Measurements from ENCODE around the genes WNT11, B3GNT6 and GDPD4.

DNA sequence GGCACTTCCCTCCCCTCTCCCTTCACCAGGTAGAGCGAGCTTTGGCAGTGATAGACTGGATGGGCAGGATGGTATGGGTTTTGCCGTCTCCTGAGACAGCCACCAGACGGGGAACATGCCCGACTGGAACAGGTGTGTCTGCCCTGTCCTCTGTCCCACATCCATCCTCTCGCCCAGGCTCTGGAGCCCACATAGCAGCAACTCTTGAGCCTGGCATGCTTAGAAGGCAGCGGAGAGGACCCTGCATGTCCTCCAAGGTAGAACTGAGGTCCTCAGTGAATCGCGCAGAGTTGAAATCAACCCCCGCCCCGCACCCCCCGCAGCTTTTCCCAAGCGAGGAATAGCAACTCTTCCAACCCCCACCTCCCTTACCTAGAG lies 788 bp downstream of the DGAT2 start:
- PRO-cap = no peak

DNA sequence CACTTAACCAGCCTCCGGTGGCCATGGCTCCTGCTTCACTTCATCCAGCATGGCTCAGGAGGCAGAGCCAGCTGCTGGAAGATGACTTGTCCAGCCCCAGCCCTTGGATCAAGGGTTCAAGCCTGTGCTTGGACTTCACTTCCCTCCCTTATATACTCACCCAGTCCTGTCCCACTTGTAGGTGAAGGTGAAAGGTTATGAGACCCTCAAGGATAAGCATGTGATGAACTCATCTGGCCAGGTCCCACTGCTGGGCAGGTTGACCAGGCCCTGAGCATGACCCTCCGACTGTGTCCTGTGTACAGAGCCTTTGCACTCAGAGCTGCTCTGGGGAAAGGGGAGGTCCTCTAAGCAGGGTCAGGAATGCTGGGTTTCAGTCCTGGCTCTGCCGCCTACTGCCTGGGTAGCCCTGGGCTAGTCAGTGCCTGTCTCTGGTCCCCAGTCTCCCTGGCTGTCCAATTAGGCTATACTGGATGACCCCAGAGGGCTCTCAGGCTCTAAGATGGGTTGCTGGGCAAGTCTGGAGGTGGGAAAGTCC lies 14.0 kb downstream of the DGAT2 start:
- PRO-cap = no peak

DNA sequence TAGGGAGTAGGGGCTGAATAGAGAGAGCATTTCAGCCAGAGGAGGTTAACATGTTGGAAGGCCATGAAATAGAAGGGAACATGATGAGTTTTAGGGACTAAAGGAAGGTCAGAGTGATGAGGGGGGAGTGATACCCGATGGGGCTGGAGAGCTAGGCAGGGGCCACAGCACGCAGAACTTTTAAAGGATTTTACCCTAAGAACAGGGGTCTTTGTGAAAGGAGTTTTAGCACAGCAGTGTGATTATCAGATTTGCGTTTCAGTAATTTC lies 74.9 kb downstream of the UVRAG start:
- PRO-cap = no peak

- PRO-cap = no peak
Measured at GRCh38 chr11:76070970-76071577, 135.2 kb downstream of the WNT11 start.

- PRO-cap = no peak
Measured at GRCh38 chr11:76206076-76206956, at the start of gene WNT11. Gene WNT11 (minus strand): TSS chr11:76206502.

- PRO-cap = unidirectional peak, minus-strand start at chr11:76630358; unidirectional peak, minus-strand start at chr11:76630431
Measured at GRCh38 chr11:76629970-76630816, 40.4 kb downstream of the LRRC32 start.

DNA sequence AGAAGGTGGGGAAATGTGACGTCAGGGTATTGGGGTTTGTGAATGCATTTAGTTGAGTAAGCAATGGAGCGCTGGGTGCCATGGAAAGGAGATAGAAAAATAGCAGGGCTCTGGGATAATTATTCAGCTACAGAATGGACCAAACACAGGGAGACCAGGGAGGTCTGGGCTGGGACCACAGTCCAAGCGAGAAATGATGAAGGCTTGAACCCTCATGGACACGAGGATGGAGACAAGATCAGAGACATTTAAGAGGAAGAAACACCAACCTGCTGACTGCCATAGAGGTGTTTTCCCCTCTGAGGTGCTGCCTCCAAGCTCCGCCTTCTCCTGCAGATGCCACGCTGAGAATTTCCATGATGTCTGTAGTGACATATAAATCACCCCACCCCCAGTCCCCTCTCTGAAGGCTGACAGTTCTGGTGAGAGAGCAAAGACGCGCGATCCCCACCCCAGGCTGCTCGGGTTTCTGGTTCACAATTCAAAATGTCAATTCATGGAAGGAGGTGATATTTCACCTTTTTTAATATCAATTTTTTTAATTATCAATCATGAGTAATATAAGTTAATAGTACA lies 28.3 kb downstream of the LRRC32 start:
- PRO-cap = no peak

DNA sequence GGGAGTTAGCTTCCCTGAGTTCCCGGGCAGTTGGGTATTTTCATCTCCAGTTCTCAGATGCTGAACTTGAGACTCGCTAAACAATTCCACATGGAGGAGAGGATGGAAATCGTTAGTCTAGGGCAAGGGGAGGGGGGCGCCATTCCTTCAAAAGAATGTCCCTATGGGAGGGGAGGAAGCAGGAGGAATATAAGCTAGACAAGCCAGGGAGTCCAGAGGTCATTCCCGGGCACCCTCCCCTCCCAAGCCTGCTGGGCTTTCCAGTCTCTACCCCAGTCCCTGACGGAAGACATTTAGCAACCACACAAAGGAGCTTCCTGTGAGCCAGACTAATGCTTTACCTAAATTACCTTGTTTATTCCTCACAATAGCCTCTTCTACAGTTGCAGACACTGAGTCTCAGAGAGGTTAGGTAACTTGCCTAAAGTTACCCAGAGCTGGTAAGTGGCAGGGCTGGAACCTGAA lies 2.0 kb upstream of the TSKU start:
- PRO-cap = no peak

GRCh38 chr11:76781607-76781733 lies 1.7 kb upstream of the TSKU start:
- PRO-cap = no peak

DNA sequence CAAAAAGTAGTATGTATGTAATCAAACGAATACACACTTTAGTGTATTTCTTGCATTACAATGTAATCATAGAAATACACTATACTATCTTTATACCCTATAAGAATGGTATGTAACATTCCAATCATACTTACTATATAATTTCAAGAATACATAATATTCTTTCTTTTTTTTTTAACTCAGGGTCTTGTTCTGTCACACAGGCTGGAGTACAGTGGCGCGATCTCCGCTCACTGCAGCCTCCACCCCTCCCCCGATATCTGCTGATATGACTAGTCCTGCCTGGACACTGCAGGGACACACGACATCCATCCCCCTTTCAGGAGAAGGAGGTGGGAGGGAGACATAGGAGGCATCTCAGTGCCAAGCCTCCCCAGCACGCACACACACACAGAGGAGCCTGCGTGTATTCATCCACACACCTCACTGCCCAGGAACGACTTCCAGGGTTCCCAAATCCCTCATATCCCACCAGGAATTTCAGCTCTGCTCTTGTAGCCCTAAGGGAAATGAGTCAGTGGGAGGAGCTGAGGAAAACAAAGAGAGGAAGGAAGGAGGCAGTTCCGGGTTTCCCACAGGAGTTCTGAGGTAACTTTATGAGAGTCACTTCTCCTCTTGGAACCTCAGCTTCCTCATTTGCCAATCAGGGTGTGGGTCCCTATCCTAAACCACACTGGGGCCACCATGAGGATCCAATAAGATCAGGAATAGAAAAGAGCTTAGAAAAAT lies 37.3 kb upstream of the ACER3 start:
- PRO-cap = bidirectional peak, plus-strand start at position 635 of the sequence, minus-strand start at position 428 of the sequence

DNA sequence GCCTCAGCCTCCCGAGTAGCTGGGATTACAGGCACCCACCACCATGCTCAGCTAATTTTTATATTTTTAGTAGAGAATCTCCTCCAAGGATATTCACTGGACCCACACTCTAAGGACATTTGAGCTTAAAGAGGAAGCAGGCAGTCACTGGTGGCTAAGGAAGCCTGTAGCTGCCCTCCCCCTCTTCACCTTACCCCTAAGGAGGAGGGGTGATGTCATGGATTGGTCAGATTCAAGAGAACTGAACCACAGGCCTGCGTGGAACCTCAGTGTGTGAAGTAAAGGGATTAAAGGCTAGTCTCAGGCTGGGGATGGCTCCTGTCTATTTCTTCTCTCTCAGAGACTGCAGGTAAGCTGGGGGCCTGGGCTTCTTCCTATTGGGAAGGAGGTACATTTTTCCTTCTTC lies at the start of gene B3GNT6:
Gene B3GNT6 (plus strand): TSS at position 269 of the 406 bp plus-strand sequence.
- PRO-cap = no peak

DNA sequence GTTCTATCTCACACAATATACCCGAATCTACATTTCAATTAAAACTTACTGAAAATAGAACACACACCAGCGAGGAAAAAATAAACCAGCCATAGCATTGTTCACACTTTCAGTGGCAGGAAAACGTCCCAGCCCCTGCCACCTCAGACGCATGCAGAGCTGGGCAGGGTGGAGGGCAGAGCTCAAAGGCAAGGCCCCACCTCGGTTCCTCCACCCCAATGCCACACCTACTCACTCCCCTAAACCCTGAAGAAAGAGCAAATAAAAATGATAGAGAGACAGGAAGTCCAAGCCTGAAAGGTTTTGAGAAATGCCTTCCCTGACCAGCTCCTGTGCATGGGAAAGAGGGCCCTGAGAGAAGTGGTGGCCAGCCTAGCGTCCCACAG lies 14.8 kb downstream of the B3GNT6 start:
- PRO-cap = no peak

DNA sequence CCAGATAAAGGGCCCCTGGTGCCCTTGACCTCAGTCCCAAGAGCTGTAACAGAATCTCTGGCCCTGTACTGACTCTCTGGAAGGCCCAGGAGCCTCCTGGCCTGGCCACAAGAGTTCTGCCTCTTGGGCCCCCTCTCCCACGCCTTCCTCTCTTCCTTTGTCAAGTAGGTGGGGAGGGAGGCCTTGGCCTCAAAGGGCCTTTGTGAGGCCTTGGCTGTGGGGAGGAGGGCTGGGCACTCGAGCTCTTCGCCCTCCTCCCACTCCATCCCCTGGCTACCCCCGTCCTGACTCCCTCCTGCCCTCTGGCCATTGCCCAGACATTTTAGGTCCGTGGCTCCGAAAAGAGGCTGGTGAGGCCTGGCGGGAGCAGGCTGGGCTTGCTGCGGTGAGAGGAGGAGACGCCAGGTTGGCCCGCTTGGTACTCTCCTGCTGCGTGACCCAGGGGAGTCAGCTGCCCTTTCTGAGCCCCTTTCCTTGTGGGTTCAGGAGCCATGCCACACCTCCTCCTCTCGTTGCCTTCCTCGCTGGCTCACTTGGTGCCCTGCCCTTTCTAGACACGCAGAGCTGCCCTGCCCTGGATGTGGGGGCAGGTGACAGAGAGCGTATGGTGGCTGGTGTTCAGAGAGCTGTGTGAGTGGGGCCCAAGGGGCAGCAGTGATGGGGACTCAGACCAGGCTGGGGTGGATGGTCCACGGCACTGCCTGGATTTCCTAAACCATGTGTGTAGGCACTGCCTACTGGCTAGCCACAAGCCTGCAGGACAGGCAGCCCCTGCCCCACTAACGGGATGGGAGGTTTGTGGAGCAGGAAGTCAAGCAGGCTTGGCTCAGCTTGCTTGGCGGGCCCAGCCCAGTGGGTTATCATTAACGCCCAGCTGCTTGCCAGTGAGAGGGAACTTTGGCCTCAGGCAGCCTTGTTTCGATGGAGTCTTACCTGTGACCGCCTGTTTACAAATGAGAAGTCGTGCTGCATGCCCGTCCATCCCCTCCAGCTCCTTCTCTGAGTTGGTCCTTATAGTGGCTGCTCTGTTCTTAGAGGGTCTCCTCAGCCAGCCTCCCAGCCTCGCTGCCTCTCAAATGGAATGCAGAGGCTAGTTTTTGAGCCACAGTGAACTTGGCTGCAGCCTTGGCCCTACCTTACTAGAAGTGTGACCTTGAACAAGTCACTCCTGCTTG lies 15.8 kb upstream of the OMP start:
- PRO-cap = no peak

GRCh38 chr11:77178952-77179367 lies 50.9 kb downstream of the MYO7A start:
- PRO-cap = no peak

DNA sequence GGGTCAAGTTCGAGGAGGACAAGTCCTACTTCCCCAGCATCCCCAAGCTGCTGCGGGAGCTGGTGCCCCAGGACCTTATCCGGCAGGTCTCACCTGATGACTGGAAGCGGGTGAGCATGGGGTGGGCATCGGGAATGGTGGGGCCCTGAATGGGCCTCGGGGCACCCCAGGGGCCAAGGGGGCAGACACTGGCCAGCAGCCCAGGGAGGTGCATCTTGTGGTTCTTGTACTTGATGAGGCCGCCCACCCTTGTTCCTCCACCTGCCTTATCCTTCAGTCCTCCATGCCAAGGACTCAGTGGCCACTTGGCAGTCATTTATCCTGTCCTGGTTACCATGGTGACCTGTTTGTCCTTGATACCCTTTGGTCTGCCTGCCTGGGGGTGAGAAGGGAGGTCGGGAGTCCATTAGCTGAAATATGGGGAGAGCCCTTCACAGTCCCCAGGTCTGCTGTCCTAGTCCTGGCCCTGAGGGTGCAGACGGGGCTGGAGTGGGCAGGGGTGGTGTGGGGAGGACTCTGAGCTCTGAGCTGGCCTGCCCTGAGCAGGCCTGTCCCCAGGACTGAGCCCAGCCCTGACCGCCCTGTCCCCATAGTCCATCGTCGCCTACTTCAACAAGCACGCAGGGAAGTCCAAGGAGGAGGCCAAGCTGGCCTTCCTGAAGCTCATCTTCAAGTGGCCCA lies 83.3 kb downstream of the MYO7A start:
- PRO-cap = no peak

GRCh38 chr11:77284853-77285329 lies 16.6 kb downstream of the GDPD4 start:
- PRO-cap = no peak

- PRO-cap = no peak
Measured at GRCh38 chr11:77301380-77301825, at the start of gene GDPD4. Gene GDPD4 (minus strand): TSS chr11:77301686.

- PRO-cap = no peak
Measured at GRCh38 chr11:77588772-77589310, 912 bp upstream of the AQP11 start.

DNA sequence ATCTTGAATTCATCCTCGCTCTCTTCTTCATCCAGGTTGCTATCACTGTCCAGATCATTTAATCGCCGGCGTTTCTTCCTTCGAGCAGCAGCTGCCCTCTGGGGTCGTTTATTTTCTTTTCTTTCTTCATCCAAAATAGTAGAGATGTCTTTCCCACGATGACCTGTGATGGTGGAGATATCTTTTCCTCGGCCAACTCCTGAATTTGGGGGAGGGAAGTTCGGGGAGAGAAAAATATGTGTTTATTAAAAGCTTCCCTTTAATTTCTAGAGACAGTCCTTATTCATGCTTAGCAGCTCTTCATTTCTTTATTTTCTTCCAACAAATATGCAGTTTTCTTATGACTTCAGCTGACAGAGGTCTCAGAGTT lies 39.2 kb upstream of the CLNS1A start:
- PRO-cap = no peak

- PRO-cap = no peak
Measured at GRCh38 chr11:77698374-77698807, 60.8 kb upstream of the CLNS1A start.

Measured in parotid gland (tissue), 1 donor.